Fibroblast of the aortic adventitia (primary cell): ENCODE measurements around the gene PAMR1.

GRCh38 chr11:33696143-33696810, 4.3 kb downstream of the C11orf91 start:
- CAGE, long polyA plus RNA = no peak

DNA sequence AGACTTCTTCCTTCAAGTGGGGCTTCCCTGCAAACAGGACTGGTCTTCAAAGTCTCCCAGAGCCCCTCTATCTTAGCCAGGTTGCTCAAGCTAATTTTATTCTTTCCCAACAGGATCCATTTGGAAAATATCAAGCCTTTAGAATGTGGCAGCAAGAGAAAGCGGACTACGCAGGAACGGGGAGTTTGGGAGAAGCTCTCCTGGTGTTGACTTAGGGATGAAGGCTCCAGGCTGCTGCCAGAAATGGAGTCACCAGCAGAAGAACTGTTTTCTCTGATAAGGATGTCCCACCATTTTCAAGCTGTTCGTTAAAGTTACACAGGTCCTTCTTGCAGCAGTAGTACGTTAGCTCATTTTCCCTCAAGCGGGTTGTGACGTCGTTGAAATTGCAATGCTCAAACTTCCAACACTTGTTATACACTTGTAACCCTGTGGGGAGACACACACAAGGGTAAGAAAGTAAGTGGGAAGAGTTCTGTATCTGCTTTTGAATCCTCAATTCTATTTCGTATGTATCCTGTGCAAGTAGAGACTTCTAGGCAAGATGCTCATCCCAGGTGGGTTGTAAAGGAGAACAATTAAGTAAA, 9.4 kb upstream of the C11orf91 start:
- CAGE, long polyA plus RNA = no peak

DNA sequence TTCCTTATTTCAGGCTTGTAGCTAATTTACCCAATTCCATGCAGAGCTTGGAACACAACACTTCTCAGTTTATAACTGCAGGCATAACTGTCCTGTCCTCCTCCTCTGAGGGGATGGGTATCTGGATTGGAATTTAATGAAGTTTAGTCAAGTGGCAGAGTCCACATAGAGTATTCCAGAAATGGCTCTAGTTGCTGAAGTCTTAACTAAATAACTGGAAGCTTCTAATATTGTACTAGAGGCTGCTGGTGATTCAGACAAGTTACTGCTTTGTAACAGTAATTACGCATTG, 12.7 kb upstream of the C11orf91 start:
- CAGE, long polyA plus RNA = no peak

GRCh38 chr11:33722395-33723079, 13.7 kb downstream of the CD59 start:
- CAGE, long polyA plus RNA = no peak

GRCh38 chr11:33777753-33778260, 3.5 kb upstream of the FBXO3 start:
- CAGE, long polyA plus RNA = no peak

DNA sequence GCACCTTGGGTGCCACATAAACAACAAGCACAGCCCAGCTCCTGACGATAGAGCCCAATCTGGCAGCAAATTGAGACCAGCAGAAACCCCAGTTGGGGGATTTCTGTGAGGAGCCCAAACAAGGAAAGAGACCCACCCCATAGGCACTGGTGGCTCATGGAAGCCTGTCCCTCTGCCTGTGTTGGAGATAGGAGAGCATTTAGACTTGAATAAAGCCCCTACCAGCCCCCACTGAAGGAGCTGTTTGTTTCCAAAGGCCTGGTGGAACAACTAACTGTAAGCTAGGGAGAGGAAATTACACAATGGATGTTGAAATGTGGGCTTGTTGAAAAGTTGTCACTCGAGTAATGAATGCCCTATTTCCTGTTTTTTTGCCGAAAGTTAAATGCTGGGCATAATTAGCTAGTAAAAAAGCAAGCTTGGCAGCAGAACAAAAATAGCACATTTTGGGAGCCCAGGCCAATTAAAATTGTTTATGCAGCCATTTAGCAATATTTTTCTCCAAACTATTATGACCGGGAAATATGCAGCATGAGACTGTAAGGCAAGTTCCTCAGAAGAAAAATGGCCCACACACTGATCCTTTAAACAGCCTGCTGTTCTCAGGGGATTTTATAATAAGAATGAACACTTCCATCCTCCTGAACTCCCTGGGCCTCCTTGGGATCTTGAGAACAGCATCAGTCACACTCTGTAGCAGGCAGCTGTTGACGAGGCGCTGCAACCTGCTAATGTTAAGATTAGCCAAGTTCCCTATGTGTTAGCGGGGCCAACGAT, 38.5 kb upstream of the LMO2 start:
- CAGE, long polyA plus RNA = no peak

DNA sequence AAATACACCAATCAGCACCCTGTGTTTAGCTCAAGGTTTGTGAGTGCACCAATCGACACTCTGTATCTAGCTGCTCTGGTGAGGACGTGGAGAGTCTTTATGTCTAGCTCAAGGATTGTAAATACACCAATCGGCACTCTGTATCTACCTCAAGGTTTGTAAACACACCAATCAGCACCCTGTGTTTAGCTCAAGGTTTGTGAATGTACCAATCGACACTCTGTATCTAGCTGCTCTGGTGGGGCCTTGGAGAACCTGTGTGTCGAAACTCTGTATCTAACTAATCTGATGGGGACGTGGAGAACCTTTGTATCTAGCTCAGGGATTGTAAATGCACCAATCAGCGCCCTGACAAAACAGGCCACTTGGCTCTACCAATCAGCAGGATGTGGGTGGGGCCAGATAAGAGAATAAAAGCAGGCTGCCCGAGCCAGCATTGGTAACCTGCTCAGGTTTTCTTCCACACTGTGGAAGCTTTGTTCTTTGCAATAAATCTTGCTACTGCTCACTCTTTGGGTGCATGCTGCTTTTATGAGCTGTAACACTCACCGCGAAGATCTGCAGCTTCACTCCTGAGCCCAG, 60.7 kb upstream of the CAPRIN1 start:
- CAGE, long polyA plus RNA = no peak

DNA sequence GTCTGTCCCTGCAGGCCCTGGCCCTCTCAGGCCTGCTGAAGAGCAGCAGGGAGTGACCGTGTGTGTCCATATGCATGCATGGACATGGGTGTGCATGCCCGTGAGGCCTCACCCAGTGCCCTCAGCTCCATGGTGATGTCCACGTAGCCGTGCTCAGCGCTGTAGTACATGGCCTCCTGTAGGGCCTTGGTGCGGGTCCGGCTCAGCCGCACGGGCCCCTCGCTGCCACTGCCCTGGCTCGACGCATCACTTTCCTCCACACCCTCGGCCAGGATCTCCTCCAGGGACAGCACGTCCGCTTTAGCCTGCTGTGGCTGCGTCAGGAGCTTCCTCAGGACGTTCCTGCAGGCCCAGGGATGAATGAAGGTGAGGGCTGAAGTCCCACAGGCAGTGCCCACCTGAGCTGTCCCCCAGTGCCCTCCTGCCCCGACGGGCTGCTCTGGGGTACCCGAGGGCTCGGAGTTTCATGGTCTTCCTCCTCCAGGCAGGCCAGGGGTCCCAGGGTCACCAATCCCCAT, 57.1 kb downstream of the NAT10 start:
- CAGE, long polyA plus RNA = no peak

DNA sequence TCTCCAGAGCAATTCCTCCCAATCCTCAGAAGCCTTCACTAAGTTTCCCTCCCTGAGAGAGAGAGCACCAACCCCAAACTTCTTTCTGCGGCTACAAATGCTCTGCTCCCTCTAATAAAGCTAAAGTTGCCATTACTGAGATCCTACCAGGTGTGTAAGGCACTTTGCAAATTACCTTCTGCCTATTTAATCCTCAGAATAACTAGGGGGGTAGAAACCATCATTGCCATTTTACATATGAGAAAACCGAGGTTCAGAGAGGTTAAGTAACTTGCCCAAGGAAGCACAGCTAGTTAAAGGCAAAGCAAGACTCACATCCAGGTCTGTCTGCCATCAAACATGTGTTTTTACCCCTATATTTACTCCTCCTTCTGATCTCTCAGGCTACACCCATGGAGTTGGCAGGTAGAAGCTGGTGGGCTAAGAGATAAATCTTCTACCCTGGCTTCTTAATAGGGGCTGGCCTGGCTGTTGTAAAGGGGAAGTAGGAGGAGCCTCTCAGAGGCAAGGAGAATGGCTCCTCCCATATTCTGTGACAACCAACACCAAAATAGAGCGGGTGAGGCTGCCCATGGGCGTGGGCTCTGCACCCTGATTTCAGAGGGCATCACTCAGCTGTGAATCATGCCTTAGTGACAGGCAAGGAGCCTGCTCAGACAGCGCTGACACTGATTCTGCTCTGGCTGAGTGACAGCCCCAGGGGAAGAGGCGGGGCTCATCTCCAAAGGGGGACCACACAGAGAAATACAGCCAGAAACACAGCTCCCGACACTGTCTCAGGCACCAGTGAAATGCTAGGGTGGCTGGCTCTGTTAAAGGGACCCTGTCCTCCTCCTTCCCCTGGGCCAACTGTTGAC, 106.9 kb downstream of the ABTB2 start:
- CAGE, long polyA plus RNA = no peak

- CAGE, long polyA plus RNA = no peak
Measured at GRCh38 chr11:34621819-34622675, 1.2 kb downstream of the EHF start.

- CAGE, long polyA plus RNA = no peak
Measured at GRCh38 chr11:34631434-34632154, 10.7 kb downstream of the EHF start.

- CAGE, long polyA plus RNA = no peak
Measured at GRCh38 chr11:34637047-34637548, 16.2 kb downstream of the EHF start.

GRCh38 chr11:34654694-34655387, 33.9 kb downstream of the EHF start:
- CAGE, long polyA plus RNA = no peak

DNA sequence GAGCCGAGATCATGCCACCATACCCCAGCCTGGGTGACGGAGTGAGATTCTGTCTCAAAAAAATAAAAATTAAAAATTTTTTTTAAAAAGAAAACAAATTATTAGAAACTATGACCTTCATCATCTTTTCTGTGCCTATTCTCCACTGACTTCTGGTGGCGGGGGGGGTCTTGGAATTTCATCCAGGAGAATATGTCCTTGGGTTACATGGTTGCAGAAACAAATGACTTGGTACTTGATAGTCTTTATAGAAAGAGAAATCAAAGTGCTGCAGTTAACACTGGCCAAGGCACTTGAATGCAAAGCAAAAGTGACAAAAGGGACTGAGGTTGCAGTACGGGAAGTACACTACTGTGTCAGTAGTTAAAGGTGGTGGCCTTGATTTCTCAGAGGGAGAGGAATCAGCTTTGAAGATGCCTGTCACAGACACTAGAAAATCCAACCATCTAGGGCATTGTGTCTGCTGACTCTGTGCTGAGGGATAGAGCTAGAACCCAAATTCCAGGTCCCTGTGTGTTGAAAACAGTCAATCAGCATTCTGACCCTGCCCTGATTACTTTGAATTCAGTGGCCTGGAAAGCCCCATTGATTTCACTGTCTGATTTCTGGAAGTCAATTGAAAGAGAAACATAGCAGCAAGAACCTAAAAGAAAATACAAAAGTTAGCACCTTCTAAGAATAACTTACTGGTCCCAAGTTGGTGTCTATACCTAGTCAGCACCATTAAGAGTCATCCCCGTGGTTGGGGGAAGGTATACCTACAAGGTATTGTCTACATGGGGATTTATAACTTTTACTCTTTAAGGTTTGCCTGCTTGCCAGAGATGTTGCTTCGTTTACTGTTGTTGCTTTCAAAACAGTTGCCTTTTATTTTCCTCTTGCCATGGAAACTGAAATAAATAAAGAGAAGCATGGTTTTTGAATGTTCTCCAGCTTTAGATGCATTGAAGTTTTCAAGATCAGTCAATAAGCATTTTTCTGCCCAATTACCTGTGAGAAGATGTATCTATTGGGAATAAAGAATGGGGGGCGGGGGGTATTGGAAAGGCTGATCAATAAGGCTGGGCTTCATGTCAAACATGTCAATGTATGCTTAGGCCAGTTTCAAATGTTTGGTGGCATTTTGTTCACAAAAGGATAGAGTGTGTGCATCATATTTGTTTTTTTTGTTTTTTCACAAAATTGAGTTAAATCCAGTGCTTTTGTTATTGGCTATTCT, 97.2 kb downstream of the PDHX start:
- CAGE, long polyA plus RNA = no peak

DNA sequence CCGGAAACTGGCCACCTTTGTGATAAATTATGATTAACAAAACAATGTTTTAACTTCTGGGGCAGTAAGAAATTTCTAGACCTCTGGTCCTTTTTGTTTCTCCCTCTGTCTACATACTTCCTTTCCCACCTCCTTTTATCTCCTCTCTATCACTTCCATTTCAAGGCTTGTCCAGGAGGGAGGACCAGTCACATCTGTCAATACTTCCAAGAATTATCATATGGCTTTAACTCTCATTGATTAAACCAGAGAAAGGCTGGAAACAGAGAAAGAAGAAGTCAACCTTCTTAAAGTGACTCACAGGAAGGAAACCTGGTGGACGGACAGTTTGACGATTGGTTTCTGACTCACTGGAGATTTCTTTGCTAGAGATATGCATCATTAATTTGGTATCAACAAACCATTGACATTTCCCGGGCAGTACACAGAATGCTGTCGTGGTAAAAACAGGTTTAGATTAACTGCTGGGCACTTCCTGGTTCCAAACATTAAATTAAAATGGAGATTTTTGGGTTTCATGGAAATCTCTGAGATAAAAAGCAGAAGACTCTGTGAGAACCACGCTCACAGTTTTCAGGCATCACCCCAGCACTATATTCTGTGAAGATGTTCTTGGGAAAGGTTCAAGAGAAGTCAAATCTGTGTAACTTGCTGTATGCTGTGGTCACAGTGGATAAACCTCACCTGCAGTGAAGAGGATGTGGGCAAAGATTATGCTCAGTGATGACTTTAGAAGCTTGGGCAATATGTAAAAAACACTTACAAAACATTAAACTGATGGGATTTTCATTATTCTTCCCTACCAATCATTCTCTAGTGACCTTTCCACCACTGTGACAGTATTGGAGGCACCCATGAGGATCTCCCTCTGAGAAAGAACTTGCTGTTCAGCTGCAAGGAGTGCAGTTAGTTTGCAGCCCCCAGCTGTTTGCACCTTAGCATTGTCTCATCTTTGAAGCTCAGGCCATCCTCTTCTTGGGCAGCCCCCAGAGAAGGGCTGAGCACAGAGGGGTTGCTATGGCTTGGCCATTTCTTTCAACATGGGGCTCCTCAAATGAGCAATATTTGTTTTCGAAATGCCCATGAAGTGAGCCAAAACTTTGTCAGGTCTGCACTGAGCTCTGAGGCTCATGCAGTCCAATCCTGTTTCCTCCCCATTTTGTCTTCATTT, 61.1 kb upstream of the CD44 start:
- CAGE, long polyA plus RNA = no peak

- CAGE, long polyA plus RNA = no peak
Measured at GRCh38 chr11:35082077-35083109, 56.6 kb upstream of the CD44 start.

DNA sequence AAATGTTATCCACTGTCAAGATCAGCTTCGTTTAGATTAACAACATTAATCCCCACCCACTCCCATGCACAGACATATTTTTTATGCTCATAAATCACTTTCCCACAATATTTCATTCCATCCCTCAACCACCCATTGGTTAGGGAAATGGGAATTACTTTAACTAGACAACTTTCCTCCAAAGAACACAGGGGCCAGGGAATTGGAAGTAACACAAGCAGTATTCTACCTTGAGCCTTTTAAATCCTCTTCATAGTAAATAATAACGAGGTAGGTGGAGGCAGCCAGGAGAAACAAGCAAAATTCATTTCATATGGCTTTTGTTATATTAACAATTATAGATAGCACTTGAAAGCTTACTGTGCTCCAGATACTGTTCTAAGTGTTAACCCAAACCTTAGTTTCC, 87.2 kb downstream of the CD44 start:
- CAGE, long polyA plus RNA = no peak

DNA sequence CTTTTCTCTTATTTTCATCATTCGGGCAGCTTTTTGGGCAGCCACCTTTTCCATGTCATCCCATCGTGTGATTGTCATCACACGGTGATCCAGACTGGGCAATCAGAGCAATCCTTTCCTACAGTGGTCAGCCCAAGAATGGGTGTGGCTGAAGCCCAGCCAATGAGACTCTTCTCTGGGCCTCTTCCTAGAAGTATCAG, 38.3 kb downstream of the SLC1A2 start:
- CAGE, long polyA plus RNA = no peak

DNA sequence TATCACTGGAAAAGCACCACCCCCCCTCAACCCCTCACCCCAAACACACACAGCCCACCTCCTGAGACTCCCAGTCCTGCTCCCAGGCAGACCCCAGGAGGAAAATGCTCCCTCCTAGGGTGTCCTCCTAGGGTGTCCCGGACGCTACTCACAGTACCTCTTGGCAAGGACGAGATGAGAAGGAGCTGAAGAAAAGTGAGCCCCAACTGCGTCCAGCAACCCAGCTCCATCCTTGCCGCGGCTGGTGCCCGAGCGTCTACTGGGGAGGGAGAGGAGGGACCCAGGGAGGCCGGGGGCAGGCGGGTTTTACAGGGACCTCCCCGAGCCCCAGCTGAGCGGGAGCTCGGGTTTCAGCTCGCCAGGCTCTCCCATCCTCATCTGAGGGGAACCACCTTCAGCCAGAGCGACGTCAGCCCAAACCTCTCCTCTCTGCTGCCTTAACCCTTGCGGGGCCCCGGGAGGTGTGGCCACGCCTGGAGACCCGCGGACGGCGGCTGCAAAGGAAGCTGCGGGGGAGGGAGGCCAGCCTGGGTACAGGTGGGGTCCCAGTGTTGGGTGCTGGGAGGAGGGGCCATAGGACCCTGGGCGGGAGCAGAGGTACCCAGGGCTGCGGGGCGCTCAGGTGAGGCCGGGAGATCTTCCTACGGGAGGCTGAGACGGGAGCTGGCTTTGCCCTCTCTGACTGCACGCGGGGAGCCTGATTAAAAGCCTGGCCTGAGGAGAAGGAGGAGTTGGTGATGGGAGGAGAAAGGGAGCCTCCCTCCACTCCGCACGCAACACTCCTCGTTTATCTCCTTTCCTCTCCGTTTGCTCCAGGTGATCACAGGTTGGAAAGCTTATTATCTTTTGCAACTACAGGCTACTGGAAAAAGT, at the start of gene PAMR1:
Gene PAMR1 (minus strand): TSS at position 261 of the 873 bp plus-strand sequence.
- CAGE, long polyA plus RNA = no peak

DNA sequence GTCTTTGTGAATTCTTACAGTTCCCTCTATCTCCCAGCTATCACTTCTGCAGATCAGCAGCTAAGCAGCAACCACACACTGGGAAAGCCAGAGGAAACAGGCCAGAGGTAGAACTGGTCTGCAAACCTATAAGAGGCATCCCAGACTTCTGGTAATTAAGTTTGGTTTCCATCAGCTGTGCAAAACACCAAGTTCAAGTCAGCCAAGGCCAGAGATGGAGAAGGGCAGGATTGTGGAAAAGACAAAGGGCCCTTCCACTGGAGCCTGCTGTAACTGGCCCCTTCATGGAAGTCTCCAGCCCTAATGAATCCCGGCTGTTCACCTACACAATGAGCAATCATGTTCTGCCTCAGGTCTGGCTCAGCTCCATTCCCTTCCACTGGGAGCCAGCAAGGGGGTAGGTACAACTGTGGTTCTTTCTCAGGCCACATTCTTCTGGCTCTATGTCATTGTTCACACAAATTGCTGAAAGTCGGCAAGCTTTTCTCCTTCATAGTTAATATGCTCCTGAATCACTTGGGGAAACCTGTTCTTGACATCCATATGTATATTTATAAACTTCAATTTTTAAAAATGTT, 4.7 kb upstream of the PAMR1 start:
- CAGE, long polyA plus RNA = no peak